Islet of Langerhans (tissue), 1 donor: Measurements from ENCODE around the genes CFAP74 and GABRD.

DNA sequence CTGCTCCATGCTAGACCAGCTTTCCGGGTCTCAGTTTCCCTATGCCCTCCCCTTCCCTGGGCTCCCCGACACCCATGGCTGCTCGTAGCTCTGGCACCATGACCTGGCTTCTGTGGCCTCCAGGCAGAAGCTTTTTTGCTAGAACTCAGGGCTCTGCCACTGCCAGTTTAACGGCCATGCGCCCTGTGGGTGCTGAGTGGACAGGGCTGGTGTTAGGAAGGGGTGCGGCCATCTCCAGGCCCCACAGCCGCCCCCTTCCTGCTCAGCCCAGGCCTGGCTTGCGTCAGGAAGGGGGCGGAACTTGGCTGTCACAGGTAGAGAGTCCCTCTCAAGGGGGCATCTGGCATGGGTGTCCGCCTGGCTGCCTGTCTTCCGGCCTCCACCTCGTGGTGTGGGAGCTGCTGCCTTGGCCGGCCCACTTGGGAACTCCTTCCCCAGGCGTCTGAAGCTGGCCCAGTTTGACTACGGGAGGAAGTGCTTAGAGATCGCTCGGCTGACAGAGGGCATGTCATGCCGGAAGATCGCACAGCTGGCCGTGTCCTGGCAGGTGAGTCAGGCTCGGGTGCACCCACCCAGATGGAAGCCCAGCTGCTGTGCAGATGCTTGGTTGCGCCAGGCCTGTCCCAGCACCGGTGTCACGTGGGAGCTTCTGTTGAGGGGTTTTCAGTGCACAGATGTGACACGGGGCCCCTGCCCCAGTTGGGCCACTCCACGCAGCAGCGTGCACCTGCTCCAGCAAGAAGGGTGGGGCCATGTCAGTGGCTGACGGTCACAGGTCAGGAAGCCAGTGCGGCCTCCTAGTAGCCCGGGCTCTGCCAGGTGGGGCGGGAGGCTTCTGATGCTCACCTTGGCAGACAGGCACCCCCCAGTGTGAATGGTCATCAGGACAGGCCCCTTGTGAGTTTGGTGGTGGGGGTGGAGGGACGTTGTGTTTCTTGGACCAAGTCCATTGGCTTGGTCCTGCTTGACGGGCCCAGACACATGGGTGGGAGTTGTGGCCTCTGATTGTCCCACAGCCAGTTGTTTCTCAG is 9.1 kb upstream of the ATAD3B start:
- RRBS = no CpG with 5 or more reads among the region's 33 CpGs

- RRBS = no CpG with 5 or more reads among the region's 47 CpGs
These were observed 6.5 kb downstream of the ATAD3B start for GRCh38 chr1:1477736-1478863.

- RRBS = no CpG with 5 or more reads among the region's 26 CpGs
These were observed 18.3 kb downstream of the ATAD3B start for GRCh38 chr1:1489813-1490398.

- RRBS = no CpG with 5 or more reads among the region's 17 CpGs
These were observed 1.1 kb upstream of the ATAD3A start for GRCh38 chr1:1510765-1511304.

DNA sequence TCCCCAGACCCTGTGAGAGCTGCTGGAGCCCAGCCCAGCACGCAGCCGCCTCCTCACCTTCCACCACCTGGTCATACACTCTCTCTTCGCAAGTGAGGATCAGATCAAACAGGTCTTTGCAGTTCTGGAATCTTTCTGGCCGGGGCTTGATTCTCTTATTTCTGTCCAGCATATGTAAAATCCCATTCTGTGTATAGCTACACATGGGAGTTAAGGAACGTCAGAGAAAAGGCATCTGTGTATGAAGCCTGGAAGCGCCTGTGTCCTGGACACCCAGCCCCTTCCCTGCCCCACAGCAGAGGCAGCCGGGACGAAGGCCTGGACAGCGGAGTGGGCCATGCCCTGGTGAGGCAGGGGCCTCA is 4.4 kb upstream of the TMEM240 start:
- RRBS = no CpG with 5 or more reads among the region's 9 CpGs

DNA sequence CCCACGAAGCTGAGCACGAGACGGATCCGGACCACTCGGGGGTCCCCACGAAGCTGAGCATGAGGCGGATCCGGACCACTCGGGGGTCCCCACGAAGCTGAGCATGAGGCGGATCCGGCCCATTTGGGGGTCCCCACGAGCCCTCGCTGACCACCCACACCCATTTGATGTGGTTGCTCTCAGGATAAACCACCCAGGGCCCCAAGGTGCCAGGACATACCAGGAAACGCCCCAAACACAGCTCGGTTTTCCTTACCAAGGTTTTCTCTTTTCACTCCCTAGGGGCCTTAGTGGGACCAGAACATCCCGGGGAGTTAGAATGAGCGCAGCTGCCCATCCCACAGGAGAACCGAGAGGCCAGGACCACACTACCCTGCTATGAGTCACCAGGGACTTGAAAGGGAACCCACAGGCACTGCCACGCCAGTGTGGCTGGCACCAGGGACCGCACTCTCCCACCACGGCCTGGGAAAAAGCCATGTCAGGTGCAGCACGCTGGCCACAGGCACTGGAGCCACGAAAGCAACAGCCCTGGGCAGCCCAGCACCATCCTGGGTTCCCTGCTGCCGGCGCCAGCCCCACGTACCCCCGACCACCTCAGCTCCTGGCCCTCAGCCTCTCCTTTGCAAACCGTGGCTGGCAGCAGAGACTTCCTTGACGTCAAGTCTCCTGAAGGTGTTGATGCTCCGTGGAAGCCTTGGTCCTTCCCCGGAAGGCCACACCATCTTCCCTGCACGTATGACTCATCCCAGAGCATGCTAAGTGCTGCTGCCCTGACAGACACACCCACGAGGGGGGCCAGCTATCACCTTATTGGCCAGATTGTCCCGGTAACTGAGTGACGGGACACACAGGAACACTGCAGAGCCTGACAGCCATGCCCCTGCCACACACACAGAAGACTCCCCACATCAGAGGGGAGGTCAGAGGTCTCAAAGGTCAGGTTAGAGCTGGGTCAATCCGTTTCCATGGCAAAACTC is 14.1 kb upstream of the TMEM240 start:
- RRBS = no CpG with 5 or more reads among the region's 37 CpGs

DNA sequence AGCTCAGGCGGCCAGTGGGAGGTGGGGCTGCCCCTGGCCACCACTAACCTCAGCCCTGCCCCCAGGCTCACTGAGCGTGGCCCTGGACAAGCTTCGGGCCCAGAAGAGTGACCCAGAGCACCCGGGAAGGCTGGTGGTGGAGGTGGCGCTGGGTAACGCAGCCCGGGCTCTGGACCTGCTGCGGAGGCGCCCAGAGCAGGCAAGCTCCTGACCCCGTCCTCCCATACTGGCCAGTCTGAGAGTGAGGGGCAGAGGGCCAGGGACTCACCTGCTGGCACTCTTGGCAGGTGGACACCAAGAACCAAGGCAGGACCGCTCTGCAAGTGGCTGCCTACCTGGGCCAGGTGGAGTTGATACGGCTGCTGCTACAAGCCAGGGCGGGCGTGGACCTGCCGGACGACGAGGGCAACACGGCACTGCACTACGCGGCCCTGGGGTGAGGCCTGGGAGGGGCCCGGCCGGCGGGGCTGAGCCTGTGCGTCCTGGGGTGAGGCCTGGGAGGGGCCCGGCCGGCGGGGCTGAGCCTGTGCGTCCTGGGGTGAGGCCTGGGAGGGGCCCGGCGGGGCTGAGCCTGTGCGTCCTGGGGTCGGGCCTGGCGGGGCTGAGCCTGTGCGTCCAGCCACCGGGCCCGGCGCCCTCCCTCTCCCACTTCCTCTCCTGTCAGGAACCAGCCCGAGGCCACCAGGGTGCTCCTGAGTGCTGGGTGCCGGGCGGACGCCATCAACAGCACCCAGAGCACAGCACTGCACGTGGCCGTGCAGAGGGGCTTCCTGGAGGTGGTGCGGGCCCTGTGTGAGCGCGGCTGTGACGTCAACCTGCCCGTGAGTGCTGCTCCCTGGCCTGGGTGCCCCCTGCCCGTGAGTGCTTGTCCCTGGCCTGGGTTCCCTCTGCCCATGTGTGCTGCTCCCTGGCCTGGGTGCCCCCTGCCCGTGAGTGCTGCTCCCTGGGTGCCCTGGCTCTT is 4.7 kb upstream of the MMP23B start:
- RRBS = 85% methylated on average over 18 of the region's 50 CpGs

- RRBS = 95% methylated on average over 2 of the region's 44 CpGs
These were observed 21.8 kb downstream of the NADK start for GRCh38 chr1:1756149-1757289.

- RRBS = 24% methylated on average over 8 of the region's 43 CpGs
These were observed 19.4 kb downstream of the NADK start for GRCh38 chr1:1758531-1759659.

- RRBS = no CpG with 5 or more reads among the region's 1 CpG
These were observed 1.8 kb downstream of the GNB1 start for GRCh38 chr1:1889202-1889461.

GRCh38 chr1:1894163-1895294 is 3.6 kb upstream of the GNB1 start:
- RRBS = 0% methylated on average over 1 of the region's 24 CpGs

GRCh38 chr1:1906192-1906558 is 8.9 kb upstream of the CALML6 start:
- RRBS = no CpG with 5 or more reads among the region's 9 CpGs

- RRBS = 5% methylated on average over 19 of the region's 94 CpGs
These were observed 6.5 kb upstream of the CALML6 start for GRCh38 chr1:1908205-1909253.

- RRBS = 7% methylated on average over 35 of the region's 48 CpGs
These were observed at the start of gene CFAP74 for GRCh38 chr1:2003550-2004126. TSS of gene CFAP74 (minus strand) at chr1:2003786.

GRCh38 chr1:2019037-2019587 is at the start of gene GABRD:
TSS of gene GABRD (plus strand) at chr1:2019345.
- RRBS = 5% methylated on average over 23 of the region's 83 CpGs

- RRBS = 6% methylated on average over 52 of the region's 70 CpGs
These were observed 5.4 kb upstream of the PRKCZ start for GRCh38 chr1:2044652-2045386.

GRCh38 chr1:2126992-2127467 is 67.5 kb downstream of the FAAP20 start:
- RRBS = no CpG with 5 or more reads among the region's 19 CpGs

DNA sequence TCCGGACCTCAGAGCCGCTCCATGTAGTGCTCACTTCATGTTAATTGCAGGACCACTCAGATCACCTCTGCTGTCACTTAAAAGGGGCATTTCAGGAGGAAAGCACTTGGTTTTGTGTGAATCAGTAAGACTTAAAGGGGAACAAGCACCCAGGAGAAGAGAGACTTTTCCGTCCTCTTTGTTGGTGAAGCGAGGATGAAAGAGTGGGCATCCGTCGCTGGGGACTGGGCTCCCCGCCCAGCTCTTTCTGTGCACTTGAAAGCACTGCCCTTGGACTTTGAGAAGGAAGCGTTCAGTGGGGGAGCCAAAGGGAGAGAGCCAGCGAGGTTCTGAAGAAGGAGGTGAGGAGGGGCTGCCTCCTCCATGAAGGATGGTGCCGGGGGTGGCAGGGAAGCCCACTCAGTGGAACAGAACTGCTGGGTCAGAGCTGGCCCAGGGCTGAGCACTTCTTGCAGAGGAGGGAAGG is 56.5 kb downstream of the FAAP20 start:
- RRBS = 57% methylated on average over 1 of the region's 10 CpGs

- RRBS = no CpG with 5 or more reads among the region's 35 CpGs
These were observed 43.5 kb downstream of the FAAP20 start for GRCh38 chr1:2150663-2151899.

DNA sequence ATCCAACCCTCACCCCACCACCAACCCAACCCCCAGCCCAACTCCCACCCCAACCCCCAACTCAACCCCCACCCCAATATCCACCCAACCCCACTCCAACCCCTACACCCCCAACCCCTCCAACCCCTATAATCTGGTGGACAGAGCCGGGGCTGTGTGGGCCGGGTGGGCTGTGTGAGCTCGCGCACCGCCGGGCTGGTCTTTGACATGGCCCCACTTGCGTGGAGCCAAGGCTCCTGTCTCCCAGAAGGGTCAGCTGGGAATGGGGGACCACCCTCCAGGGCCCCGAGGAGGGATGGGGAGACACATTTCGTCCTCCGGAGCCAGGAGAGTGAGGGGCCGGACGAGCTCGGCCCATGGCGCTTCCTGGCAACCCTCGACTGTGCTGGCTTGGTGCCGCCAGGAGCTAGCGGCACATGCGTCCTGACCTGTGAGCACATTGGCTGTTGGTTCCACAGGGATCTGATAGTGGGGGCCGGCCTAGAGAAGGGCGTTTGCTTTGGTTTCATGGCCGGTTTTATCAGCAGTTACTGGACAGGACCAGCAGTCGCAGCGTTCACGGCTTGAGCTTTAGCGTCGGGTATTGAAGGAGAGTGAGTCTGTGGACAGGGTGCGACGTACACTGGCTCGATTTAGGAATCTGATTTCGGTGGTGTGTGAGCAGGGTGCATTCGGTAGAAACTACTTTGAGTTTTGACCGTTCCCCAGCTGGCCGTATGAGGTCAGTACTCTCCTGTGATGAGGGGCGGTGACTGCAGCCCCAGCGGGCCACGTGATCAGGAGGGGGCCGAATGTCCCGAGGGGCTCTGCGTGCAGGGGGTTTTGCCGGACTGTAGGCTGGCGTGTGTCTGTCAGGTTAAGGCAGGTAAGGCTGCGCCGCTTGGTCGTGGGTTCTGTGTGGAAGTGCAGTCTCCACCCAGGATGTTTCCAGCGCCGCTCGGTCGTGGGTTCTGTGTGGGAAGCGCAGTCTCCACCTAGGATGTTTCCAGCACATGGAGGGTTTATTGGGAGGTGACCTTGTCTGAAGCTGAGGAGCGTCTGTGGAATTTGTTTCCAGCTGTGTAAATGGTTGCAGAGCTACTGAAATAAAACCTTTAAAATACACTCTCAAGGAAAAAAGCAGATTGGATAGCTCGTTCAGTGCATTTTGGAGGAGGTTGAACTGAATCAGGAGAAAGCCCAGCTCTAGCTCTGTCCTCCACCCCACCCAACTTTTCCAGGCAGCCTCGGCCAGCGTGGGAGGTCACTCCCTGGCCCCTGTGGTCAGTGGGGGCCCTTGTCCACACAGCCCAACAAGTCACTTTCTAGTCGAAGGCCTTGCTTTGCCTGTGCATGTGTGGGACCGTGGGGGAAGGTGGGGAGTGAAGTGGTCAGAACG is 18.6 kb downstream of the FAAP20 start:
- RRBS = no CpG with 5 or more reads among the region's 56 CpGs